Epithelial cell of proximal tubule (primary cell): ENCODE data around the gene SLC7A6.

GRCh38 chr16:67426977-67427334, 4.0 kb upstream of the HSD11B2 start:
- RAMPAGE, long total RNA = no peak
- RRBS = no CpG with 5 or more reads among the region's 7 CpGs

- RAMPAGE, long total RNA = no peak
- RRBS = under 1% methylated on average over 30 of the region's 35 CpGs
Measured at GRCh38 chr16:67430705-67431046, 245 bp upstream of the HSD11B2 start.

- RAMPAGE, long total RNA = no peak
- RRBS = 0% methylated on average over 1 of the region's 15 CpGs
Measured at GRCh38 chr16:67518428-67519157, 10.0 kb upstream of the RIPOR1 start.

GRCh38 chr16:67538420-67539021, 9.9 kb downstream of the RIPOR1 start:
- RAMPAGE, long total RNA = no peak
- RRBS = no CpG with 5 or more reads among the region's 41 CpGs

DNA sequence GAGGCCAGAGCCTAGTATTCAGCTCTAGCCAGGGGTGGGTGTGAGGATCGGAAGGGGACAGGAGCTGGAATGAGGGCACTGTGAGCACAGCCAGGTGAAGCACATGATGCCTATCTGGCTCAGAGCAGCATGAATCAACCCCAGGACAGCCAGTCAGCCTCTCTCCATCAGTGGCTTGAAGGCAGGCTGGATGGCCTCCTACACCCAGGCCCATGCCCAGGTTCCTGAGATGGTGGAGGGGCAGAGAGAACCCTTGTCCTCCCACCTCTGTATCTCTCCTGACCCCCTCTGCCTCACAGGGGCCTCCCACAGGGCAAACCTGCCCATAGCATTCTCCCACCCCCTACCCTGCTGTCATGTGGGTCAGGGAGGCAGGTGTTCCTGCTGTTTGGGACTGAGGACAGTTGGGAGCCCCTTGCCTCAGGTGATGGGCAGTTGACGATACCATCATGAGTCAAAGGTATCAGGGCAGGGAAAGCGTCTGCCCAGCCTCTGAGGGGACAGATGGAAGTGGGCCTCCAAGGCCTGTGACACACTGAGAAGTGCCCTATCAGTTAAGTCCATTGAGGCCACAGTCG, 13.7 kb upstream of the CTCF start:
- RAMPAGE, long total RNA = no peak
- RRBS = no CpG with 5 or more reads among the region's 4 CpGs

GRCh38 chr16:67877796-67878338, 5.0 kb downstream of the EDC4 start:
- RAMPAGE, long total RNA = no peak
- RRBS = no CpG with 5 or more reads among the region's 8 CpGs

- RAMPAGE, long total RNA = no peak
- RRBS = no CpG with 5 or more reads among the region's 24 CpGs
Measured at GRCh38 chr16:67881472-67882291, 3.0 kb upstream of the NRN1L start.

- RAMPAGE, long total RNA = no peak
- RRBS = no CpG with 5 or more reads among the region's 4 CpGs
Measured at GRCh38 chr16:67885059-67885378, 334 bp downstream of the NRN1L start.

DNA sequence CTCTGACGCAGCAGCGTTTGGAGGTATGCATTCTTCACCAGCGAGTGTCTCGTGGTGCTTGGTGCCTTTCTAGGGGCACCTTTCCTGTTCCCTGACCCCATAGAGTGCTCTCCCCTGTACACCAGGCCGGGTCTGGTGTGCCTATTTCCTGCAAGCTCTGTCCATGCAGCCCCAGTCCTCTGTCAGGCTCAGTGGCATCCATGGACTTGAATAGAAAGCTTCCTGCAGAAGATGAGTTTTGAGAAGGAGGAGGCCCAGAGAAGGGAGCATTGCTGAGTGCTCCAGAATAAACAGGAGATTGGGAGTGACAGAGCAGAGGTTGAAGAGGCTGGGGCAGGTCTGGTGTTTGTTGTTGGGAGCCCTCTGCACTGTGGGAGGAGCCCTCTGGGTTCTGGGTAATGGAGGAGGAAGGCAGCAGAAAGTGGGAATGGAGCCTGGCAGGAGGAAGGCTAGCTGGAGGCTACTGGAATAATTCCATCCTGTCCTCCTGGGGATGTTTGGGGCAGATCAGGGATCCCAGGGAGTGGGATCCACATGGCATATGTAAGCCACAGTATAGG, 15.4 kb downstream of the CTRL start:
- RAMPAGE, long total RNA = no peak
- RRBS = no CpG with 5 or more reads among the region's 5 CpGs

DNA sequence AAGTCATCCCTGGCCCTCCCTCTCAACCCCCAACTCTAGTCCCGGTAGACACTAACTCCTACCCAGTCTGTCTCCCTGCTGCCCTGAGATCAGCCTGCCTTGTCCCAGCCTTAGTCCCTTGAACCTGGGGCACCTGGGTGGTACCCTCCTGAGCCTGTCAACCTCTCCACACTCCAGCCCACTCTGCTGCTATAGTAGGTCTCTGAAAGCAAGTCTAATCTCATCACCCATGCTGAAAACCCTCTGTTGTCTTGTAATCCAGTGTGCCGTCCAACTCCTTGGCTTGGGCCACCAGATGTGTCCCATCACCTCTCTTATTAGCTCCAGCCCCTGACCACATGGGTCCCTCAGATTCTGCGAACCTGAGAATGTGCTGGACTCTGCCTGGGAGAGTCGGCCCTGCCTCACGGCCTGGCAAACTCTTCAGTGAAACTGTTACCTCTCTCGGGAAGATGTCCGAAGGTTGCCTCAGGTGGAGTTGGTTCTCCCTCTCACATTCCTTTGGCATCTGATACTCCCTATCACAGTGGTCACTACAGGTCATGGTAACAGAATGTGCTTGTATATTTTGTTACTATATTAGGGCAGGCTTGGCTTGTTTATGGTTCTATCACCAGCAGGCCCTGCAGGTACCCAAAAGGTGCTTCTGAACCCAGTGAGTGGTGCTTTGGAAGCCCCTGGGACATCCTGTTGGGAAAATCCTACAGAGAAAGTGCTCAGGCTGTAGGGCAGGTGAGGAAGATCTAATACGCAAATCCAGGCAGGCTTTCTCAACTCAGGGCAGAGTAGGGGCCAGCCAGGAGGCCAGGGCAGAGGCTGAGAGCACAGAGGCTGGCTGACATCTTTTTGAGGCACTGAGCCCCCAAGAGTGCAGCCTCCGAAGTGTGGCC, 9.8 kb downstream of the SLC12A4 start:
- RAMPAGE, long total RNA = no peak
- RRBS = no CpG with 5 or more reads among the region's 9 CpGs

GRCh38 chr16:67993214-67994180, 5.8 kb downstream of the DPEP2 start:
- RAMPAGE, long total RNA = no peak
- RRBS = no CpG with 5 or more reads among the region's 41 CpGs

GRCh38 chr16:68021180-68021812, 1.7 kb downstream of the DDX28 start:
- RAMPAGE, long total RNA = no peak
- RRBS = no CpG with 5 or more reads among the region's 13 CpGs

GRCh38 chr16:68086716-68087246, 1.6 kb downstream of the NFATC3 start:
- RAMPAGE, long total RNA = no peak
- RRBS = no CpG with 5 or more reads among the region's 8 CpGs

- RAMPAGE, long total RNA = no peak
- RRBS = no CpG with 5 or more reads among the region's 1 CpG
Measured at GRCh38 chr16:68091516-68092125, 6.5 kb downstream of the NFATC3 start.

- RAMPAGE, long total RNA = no peak
- RRBS = no CpG with 5 or more reads among the region's 4 CpGs
Measured at GRCh38 chr16:68226350-68227223, 9.3 kb downstream of the ESRP2 start.

DNA sequence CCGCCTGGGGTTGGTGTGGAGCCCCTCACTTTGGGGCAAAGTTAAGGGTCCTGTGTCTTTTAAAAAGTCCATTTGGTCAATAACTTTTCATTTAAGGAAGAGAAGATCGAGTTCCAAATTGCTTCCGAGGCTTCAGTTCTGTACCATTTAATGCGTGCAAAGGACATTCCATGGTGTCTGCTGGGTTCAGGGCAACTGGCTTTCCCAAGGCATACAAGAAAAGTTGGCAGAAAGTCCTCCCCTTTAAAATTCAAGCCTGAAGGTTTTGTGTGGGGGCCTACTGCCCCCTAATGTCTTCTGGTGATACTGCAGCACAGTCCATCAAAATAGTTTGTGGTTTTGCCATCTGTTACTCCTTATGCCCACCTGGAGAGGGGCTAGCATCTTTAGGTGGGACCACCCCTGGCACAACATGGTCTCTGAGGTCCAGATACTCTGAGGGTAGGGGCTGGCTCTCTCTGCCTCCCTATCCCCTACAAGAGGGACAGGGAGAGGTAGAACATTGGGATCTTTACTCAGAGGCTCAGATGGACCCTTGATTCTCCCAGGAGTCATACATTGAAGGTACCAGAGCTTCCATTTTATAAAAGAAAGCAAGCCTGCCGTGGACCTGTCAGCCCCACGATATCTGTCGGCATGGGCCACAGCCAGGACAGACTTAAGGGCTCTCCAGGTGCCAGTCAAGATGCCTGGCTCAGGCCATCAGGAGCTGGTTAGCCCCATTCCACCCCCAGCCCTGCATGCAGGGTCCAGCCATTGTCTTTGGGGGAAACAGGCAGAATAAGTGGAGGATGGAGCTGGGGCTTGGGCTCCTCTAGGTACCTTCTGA, 6.4 kb downstream of the ESRP2 start:
- RAMPAGE, long total RNA = no peak
- RRBS = no CpG with 5 or more reads among the region's 7 CpGs

DNA sequence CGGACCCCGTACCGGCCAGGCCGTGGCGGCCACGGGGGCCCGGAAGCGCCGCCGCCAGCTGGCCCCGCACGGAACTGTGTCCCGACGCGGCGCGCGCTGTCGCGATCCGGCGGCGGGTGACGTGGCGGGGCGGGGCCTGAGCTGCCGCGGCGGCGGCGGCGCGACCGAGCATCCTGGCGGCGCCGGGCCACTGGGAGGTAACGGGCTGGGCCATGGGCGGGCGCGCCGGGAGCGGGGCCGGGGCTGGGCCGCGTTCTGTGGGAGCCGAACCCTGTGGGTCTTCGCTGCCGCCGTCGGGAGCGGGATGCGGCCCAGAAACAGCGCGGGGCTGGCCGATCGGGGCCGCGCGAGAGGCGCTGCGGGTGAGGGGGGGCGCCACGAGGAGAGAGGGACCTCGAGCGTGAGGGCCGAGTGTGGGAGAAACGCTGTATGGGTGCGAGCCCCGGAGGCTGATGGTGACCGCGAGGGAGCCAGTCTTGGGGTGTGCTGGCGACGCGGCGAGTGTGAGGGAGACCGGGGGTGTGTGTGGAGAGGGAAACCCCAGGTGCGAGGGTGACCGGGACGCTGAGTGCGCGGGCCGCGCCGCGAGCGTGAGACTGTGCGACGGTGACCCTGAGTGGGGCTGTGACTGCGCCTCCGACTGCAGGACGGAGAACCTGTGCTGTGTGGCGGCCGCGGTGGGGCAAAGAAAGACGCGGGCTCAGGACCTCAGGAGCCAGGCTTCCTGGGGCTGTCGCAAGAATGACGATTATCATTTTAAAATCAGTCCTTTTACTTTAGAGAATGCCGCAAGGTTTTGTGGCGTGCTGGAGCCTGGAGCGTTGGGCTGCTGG, at the start of gene SLC7A6:
Gene SLC7A6 (plus strand): TSS at position 147 of the 833 bp plus-strand sequence.
- RAMPAGE, long total RNA = no peak
- RRBS = 1% methylated on average over 42 of the region's 102 CpGs

GRCh38 chr16:68296291-68297048, 14.3 kb downstream of the SLC7A6OS start:
- RAMPAGE, long total RNA = no peak
- RRBS = no CpG with 5 or more reads among the region's 18 CpGs

- RAMPAGE, long total RNA = no peak
- RRBS = no CpG with 5 or more reads among the region's 3 CpGs
Measured at GRCh38 chr16:68297089-68297767, 13.5 kb downstream of the SLC7A6OS start.

DNA sequence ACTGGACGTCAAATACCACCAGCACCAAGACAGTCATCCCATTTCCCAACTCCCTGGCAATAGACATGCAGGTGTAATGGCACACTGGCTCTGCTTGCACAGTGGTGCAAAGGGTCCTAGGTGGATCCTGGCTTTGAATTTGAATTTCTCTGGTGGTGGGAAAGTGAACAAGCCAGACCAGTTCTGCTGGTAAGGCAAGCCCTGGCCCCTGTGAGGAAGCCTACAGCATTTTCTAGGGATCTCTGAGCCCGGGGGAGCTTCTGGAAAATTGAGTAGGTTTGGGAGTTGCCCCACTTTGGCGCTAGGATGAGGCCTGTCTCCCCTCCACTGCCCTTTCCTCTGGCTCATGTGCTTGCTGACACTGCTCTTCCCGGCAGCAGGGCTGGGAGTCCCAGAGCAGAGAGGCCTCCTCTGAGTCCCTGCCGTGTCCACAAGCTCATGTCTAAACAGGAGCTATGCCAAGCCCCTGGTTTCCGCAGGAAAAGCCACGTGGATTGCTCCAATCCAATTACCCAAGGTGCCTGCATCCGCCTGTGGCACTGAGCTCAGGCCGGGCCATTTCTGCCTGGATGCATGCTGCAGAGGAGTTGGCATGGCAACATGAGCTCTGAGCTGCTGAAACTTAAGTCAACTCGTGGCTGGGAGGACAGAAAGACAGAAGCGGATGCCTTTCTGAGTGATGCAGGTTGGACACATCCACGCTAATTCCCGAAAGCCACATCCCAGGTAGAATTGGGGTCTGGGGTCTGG, 67.1 kb downstream of the PRMT7 start:
- RAMPAGE, long total RNA = no peak
- RRBS = no CpG with 5 or more reads among the region's 13 CpGs